Measurements from ENCODE around the gene UCN2.

- PRO-cap = no peak
Measured at GRCh38 chr3:46612550-46612883, 192 bp downstream of the FAM240A start.

- PRO-cap = no peak
Measured at GRCh38 chr3:46695131-46696018, 1.9 kb upstream of the ALS2CL start.

- PRO-cap = no peak
Measured at GRCh38 chr3:46852331-46852580, 11.0 kb downstream of the MYL3 start.

DNA sequence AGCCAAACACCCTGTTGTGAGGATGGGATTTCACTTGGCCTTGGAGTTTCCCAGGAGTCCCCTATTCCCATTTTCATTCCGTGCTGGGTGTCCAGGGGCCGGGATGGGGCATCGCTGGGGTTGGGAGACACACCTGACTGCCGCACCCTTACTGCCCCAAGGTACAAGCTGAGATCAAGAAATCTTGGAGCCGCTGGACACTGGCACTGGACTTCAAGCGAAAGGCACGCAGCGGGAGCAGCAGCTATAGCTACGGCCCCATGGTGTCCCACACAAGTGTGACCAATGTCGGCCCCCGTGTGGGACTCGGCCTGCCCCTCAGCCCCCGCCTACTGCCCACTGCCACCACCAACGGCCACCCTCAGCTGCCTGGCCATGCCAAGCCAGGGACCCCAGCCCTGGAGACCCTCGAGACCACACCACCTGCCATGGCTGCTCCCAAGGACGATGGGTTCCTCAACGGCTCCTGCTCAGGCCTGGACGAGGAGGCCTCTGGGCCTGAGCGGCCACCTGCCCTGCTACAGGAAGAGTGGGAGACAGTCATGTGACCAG is 25.7 kb downstream of the PTH1R start:
- PRO-cap = no peak

- PRO-cap = no peak
Measured at GRCh38 chr3:46931553-46932099, 44.9 kb downstream of the CCDC12 start.

GRCh38 chr3:46941871-46942800 is 34.4 kb downstream of the CCDC12 start:
- PRO-cap = no peak

DNA sequence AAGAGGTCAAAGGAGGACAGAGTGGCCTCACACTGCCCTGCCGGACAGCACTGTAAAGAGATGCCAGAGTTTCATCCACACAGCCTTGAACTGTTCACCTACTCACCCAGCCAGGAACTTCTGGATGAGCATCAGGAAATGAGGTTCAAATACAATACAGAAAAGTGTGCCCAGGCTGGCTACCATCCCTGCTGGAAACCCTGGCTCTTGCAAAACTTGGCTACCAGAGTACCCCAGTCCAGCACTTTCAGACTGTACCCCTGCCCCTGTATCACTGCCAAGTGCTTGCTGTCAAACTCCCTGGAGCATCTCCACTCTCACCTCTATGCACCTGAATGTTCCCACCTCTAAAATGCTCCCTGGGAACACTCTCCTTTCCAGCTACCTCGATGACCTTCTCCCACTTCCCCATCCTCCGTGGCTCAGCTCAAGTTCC is 5.8 kb downstream of the CCDC12 start:
- PRO-cap = no peak

DNA sequence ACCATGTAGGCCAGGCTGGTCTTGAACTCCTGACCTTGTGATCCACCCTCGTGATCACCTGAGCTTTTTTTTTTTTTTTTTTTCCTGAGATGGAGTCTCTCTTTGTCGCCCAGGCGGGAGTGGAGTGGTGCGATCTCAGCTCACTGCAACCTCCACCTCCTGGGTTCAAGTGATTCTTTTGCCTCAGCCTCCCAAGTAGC is 24.0 kb upstream of the SETD2 start:
- PRO-cap = no peak

DNA sequence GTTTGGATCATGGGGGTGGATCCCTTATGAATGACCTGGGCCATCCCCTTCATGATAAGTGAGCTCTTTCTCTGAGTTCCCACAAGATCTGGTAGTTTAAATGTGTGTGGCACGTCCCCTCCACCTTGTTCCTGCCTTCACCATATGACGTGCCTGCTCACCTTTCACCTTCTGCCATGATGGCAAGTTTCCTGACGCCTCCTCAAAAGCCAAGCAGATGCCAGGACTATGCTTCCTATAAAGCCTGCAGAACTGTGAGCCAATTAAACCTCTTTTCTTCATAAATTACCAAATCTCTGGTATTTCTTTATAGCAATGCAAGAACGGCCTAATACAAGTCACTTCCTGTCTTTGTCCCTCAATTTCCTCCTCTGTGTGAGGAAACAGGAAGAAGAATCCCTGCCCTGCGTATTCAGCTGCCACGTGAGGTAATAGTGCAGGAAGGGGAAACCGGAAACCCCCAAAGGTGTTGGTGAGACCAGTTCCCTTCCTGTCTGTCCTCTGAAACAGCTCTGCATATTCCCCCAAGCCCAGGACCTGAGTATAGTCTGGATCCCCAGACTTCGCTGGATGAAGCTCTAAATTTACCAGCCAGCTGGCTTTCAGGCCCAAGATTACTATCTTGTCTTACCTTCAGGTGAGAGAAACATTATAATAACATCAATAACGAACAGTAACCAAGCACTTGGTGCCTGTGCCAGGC is 18.2 kb upstream of the PTPN23 start:
- PRO-cap = no peak

DNA sequence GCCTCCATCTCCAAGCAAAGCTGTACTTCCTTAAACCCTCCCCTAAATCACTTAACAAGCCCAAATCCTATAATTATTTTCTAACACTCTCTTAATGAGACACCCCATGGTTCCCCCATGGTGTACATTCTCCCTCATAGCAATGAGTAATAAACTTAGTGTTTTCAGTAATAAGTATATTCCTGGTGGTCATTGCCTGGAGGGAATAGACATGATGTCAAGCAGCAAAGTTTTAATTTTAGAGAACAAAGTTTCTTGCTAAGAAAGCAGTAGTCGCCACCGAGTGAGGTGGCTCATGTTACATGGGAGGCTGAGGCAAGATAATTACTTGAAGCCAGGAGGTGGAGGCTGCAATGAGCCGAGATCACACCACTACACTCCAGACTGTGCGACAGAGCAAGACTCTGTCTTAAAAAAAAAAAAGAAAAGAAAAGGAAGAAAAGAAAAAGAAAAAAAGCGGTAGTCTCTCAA is 2.3 kb upstream of the ELP6 start:
- PRO-cap = no peak

- PRO-cap = no peak
Measured at GRCh38 chr3:47661170-47661732, 82.6 kb upstream of the CSPG5 start.

GRCh38 chr3:47844315-47844661 is 41.4 kb downstream of the DHX30 start:
- PRO-cap = no peak

DNA sequence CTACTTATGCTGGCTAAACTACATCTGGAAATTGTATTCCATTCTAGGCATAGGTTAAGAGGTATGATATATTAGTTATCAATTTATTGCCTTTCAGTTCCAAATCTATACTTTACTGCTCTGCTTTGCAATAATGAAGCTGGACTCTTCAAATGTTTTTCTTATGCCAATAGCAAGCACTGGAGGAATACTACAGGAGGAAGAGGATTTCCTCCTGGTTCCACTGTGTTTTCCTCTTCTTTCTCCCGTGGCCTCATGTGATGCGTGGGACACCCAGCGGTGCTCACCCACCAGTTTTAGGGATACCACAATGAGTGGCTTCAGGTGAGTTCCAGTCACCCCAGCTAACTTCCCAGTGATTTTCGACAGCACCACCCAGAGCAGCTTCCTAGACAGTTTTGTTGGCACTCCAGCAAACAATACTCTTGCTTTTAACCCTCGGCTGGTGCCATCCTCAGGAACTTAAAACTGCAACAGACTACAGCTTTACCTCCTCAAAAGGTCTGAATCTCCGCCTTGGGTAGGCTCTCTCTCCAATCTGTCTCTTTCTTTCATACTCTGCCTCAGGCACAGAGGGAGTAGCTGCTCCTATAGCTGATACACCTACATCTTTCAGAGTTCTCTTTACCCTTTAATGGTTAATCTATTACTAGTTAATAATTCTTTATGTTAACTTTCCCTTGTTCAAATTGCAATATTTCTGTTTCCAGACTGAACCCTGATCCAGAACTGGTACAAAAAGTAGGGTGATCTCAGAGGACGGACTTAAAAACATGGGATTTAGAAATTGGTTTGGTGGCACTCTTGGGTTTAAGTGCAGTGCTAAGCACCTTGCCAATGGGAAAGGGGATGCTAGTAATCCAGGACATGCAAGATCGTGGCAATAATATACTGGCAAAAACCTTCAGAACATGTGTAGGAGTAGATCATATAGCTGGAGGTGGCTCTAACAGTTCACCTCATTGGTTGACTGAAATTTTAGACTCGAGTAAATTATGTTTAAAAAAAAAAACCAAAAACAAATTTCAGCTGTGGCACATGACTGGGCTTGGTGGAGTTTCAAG is 66.3 kb downstream of the MAP4 start:
- PRO-cap = no peak

DNA sequence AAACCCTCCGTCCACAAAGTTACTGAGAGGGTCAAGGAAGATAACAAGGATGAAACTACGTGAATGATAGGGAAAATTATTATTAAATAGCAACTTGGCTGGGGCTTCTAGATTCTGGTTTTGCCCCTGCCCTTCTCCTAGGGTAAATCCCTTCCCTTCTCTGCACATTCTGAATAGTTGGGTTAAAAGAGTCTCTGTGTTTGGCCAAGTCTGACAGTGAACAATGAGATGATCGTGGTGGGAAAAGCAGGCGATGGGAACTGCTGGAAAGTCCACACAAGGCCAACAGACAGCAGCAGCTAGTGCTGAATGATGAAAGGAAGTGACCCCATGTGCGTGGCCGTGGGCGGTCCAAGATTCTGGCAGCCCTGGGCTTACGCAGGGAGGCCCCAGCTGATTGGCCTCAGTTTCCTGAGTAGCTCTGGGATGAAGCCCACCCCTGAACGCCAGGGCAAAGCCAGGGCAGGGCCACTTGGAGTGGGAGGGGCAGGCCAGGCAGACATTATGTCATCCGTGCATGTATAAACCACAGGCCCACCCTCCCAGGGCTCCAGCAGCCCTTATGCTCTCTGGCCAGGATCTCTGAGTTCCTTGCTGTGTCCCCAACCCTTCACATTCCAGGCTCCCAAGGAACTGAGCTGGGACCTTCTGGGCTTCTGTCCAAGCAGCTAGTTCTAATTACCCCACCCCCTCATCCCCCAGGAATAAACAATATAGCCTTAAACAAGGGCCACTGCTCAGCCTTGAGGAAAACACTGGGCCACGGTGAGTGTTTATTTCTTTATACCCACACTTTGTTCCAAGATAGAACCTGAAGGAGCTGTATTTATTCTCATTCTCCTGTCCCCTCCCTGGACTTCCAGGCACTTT is 57.8 kb downstream of the CDC25A start:
- PRO-cap = no peak

DNA sequence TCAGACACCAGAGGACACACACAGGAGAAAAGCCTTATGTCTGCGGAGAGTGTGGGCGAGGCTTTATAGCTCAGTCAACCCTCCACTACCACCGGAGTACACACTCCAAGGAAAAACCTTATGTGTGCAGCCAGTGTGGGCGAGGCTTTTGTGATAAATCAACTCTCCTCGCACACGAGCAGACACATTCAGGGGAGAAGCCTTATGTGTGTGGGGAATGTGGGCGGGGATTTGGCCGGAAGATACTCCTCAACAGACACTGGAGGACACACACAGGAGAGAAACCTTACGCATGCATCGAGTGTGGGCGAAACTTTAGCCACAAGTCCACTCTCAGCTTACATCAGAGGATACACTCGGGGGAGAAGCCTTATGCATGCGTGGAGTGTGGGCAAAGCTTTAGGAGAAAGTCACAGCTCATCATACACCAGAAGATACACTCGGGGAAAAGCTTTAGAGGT is 28.4 kb downstream of the ZNF589 start:
- PRO-cap = no peak

GRCh38 chr3:48430587-48430760 is 588 bp upstream of the PLXNB1 start:
- PRO-cap = unidirectional peak, plus-strand start at chr3:48430640

DNA sequence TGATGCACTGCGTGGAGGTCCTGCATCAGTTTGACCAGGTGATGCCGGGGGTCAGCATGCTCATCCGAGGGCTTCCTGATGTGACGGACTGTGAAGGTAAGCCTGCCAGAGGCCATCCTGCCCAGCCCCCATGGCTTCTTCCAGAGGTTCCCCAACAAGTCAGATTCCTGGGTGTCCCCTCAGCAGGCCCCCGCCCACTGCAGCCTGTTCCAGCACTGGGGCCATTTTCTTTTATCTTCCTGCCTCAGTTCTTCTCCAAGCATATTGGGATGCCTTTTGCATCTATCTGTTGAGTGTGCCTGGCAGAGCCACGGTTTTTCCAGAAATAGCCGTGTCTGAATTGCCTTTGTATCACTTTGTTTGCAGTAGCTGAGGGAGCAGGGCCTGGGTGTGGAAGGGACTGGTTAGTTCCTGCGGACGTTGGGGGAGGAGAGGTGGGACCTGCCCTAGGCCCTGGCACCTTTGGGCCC is 1.0 kb upstream of the TREX1 start:
- PRO-cap = no peak

DNA sequence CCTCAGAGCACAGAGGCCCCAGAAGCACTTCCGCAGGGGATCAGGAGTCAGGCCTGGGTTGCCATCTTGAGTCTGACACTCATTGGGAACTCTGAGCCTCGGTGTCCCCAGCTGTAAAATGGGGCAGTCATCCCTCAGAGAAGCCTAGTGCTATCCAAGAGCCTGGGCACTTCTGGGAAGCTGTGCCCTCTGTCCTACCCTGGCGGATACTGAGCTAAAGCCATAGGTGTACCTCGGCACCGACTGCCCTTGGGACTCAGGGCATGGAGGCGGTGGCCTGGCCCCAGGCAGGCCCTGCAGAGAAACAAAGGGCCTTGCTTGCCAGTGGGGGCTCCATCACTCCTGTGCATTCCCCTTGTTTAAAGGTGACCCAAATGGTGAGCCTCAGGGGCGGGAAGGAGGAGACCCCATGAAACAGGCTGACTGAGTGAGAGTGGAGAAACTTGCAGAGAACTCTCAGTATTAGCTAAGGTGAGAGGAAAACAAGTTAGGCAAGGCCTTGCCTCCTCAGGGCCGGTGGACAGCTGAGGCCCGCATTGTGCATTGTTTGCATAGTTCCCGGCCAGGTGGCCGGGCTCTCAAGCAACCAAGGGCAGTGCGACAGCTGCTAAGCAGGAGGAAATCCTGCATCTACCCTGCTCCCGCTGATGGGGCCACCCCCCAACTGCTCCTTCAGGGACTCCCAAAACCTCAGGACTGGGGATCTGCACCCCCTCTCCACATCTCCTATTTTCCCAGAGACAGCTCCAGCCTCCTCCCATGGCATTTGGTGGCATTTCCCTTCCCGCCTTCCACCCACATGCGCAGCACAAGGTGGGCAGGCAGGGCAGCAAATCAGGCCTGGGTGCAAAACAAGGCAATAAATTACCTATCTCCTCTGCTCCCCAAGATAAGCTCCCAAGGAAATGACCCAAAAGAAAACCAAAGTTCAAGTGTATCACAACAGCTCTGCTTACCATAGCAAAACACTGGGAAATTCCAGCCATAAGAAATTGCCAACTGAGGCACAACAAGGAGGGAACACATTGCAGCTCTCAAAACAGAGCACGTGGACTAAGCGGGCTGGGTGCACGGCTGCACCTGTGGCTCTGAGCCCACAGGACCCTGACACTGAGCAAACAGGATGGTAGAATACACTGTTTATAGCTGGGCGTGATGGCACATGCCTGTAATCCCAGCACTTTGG is 4.2 kb downstream of the PFKFB4 start:
- PRO-cap = no peak

DNA sequence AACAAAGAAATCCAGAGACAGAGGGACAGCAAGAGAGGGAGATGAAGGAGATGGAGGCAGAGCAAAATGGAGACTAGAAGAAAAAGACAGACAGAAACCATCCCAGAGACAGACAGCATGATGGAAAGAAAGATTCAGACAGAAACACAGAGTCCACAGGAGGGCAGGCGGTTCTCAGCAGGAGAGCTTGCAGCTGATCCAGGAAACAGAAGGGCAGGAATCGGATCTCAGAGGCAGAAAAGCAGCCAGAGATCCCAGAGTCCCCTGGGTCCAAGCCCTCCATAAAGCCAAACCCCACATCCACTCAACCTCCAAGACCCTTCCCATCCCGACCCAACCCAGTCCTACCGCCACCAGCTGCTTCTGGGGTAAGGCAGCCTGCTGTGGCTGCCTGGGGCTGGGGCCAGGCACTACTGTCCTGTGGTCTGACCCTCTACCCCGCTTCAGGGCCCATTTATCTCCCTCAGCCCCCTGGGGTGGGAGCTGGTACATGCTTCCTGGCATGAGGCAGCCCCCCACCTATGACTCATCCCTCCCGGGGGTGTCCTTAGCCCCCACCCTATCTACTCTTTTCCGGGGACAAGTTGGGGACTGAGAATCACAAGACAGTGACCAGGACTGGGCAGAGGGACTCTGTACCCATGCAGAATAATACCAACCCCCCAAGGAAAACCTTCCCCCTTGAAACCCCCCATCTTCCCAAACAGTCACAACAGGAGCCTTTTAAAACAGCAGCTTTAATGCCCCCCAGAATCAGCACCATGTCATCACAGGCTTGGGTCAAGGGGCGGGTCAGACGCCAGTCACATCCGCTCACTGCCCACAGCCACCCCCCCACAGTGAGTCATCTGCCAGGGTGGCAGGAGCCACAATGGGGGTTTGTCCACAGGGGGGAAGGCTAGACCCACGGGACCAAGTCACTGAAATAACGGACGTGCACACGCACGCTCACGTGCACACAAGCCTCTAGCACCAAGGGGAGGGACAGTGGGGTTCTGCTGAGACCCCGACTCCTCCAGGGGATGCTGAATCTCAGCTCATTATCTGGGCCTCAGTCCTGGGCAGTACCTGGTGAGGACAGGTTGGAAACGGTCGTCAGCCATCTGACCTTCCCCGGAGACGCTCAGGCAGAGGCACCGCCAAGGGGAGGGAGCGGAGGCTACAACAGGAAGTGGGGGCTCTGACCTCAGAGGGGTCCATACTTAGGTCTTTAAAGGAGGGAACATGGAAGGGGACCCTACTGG is at the start of gene UCN2:
Gene UCN2, minus strand, starts transcription at position 427 of the 1,244 bp plus-strand sequence.
- PRO-cap = no peak

DNA sequence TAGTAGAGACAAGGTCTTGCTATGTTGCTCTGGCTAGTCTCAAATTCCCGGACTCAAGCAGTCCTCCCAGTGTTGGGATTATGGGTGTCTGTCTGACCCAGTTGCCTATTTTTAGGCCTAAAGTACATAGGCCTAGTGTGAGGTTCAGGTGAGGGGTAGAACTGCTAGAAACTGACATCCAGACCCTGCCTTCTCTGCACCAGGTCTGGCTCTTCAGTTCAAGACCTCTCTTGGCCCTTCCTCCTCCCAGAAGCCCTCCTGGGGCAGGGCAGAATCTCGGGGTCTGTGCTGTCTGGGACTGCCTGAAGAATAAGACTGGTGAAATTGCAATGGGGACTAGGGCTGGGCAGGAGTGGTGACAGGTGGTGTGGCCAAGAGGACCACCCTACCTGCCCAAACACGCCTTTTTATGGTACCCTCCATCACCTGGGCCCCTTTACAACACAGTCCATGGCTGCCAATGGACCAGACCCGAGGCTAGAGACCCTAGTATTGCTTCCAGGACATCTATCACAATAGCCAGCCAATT is 1.4 kb upstream of the NCKIPSD start:
- PRO-cap = no peak

Measured in pulmonary artery (tissue), 1 donor.